Placental pericyte (primary cell): ENCODE data around the gene SLC5A12.

GRCh38 chr11:20035217-20035617 is 125.1 kb downstream of the DBX1 start:
- CAGE, long polyA plus RNA = no peak

DNA sequence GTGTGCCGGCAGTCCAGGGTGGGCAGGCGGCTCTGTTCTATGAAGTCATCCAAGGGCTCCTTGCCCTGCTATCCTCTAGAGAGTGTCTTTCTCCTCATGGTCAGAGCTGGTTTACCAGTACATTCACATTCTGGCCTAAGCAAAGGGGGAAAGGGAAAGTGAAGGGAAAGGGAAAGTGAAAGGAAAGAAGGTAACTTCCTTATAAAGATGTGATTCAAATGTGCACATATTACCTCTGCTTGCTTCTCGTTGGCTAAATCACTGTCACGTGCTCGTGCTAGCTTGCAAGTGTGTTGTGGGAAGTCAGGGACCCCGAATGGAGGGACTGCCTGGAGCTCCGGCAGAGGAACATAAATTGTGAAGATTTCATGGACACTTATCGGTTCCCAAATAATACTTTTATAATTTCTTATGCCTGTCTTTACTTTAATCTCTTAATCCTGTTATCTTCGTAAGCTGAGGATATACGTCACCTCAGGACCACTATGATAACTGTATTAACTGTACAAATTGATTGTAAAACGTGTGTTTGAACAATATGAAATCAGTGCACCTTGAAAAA is 2.7 kb upstream of the HTATIP2 start:
- CAGE, long polyA plus RNA = no peak

DNA sequence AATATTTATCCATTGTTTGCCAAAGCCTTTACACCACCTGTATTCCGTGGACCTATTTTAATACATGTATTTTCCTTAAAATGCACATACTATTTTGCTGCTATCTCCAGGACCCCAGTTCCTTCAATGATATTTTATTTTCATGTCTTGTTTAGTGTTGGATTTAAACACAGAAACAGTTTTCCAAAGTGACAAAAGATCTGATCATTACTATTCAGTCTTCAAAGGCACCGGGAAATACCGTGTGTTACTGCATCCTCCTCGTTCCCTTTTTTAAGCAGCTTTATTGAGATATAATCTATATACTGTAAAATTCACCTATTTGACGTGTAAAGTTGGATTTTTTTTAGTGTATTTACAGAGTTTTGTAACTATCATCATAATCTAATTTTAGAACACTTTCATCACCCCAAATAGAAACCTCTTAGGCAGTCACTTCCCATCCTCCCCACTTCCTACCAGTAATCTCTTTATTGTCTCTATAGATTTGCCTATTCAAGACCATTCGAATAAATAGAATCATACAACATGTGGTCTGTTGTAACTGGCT is 1.4 kb downstream of the ANO5 start:
- CAGE, long polyA plus RNA = no peak

DNA sequence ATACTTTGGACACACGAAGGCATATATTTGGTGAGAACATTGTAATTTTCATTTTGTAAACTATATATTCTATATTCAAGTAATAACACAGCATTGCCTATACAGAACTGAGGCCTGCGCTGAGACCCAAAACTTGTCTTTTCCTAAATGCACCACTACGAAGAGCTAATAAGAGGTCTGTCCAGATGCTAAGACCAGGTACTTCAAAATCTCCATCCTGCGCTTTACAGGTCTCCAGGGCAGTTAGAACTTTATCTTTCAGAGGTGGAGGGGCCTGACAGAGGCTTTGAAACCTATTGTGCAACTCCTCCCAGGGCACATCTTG is 1.1 kb downstream of the FANCF start:
- CAGE, long polyA plus RNA = no peak

- CAGE, long polyA plus RNA = no peak
Observed at GRCh38 chr11:22625900-22626157, 206 bp upstream of the FANCF start.

GRCh38 chr11:22785268-22785467 is 44.4 kb downstream of the SVIP start:
- CAGE, long polyA plus RNA = no peak

GRCh38 chr11:24864661-24864907 is 367.7 kb downstream of the LUZP2 start:
- CAGE, long polyA plus RNA = no peak

GRCh38 chr11:26597125-26597428 is 25.0 kb upstream of the MUC15 start:
- CAGE, long polyA plus RNA = no peak

DNA sequence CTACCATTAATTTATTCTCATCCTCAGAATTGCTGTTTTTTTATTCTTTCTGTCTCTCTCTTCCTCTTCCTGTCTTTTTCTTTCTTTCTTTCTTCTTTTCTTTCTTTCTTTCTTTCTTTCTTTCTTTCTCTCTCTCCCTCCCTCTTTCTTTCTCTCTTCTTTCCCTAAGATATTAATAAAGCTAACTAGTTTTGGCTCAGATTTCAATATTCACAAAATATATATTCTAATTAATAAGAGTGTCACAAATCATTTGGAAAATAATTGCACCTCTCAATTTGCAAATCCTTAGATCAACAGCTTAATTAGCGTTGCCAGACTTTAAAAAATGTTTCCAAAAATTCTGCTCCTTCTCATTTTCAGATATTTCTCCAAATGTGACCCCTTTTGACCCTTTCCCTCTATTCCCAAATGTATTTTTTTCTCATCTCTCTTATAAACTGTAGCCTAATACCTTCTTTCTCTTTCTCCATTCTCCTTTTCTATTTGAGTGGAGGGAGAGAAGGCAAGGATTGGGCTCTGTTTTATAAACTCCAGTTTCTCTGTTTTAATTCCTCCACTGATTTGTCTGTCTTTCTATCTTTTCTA is 52.7 kb downstream of the SLC5A12 start:
- CAGE, long polyA plus RNA = no peak

GRCh38 chr11:26721819-26722383 is at the start of gene SLC5A12:
TSS of gene SLC5A12 (minus strand) at chr11:26722060.
- CAGE, long polyA plus RNA = no peak

DNA sequence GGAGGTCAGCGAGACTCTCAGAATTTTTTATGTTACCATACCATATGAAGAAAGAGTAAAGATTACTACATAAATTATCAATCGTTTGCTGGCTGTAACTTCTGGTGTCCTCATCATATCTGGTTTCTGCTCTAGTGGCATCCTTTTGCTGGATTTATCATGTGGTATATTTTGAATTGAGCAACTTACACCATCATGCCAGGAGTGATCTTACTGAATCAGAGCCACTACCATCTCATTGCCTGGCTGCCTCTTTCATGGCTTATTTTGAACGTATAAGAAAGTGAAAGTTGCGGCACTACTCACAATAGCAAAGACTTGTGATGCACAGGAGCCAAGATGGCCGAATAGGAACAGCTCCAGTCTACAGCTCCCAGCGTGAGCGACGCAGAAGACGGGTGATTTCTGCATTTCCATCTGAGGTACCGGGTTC is 29.1 kb upstream of the FIBIN start:
- CAGE, long polyA plus RNA = no peak

DNA sequence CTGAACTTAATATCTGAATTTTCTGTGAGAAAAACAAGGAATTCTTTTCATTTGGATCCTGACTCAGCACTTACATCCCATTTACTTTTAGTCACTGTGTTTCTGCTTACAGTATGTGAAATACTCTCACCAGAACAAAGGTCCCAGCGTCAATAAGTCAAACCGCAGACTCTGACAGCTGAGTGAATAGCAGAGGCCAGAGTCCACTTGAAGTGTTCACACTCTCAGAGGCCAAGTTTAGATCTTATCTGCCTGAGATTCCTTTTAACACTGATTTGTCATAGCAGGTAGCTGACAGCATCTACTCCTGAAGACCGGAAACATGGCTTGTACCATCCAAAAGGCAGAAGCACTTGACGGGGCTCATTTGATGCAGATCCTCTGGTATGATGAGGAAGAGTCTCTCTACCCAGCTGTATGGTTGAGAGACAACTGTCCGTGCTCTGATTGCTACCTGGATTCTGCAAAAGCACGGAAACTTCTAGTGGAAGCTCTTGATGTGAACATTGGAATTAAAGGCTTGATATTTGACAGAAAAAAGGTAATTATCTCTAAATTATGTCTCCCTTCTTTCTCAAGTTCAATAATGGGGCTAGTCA is 14.6 kb downstream of the BBOX1 start:
- CAGE, long polyA plus RNA = no peak

DNA sequence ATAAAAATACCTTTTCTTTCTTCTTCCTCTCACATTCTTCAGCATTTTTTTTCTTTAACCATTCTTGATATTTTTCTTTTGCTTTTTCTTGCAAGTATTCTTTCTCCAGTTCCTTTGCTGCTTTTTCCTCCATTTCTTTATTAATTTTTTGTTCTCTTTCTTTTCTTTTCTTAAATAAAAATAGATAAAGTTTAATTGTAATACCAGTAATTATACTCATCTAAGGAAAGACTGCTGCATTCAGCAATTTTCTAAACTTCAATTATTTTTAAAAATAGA is 21.7 kb downstream of the CCDC34 start:
- CAGE, long polyA plus RNA = no peak

DNA sequence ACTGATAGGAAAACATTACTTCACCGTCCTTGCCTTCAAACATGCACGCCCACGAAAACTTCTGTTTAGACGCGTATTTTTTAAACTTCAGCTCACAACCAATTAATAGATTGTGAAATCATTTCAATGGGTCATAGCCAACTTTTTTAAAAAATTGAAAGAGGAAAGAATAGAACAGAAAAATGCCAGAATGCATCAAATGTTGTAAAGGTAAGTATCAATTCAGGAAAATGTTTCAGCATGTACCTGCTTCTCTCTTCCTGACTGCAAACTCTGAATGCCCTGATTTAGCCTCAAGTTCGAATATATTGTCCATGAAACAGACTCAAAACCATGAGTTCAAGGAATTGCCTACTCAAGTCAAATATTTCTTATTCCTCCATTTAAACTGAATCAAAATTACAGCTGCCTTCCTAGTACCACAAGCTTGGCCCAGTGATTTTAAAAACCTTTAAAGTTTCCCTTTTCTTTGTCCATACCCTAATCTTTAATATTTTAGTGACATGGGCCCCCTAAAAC is 50.2 kb downstream of the LGR4 start:
- CAGE, long polyA plus RNA = no peak

DNA sequence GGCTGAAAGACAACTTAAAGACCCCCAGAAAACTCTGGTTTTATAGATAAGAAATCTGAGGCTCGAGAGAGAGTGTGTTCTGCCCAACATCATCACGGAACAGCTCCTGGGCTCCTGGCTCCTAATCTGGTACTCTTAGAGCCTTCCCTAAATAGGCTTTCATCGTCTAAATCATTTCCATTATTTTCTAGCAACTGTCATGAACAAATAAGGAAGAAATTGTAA is 1.7 kb upstream of the LGR4 start:
- CAGE, long polyA plus RNA = no peak

DNA sequence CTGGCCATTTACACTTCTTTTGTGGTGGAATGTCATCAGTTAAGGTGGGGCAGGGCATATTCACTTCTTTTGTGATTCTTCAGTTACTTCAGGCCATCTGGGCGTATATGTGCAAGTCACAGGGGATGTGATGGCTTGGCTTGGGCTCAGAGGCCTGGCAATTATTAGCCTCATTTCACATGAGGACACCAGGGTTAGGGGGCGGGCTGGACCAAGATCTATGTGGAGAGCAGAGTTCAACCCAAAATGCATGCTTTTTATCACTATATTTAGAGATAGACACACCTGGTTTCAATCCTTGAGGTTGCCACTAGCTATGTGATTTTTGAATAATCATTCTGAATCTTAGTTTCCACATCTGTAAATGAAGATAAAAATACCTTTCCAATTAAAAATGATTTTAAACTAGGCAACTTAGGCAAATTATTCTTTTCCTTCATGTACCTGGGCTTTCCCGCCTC is 65.5 kb downstream of the BDNF start:
- CAGE, long polyA plus RNA = no peak

- CAGE, long polyA plus RNA = no peak
Observed at GRCh38 chr11:27718848-27719609, 18.8 kb upstream of the BDNF start.

GRCh38 chr11:27719620-27719990 is 19.4 kb upstream of the BDNF start:
- CAGE, long polyA plus RNA = no peak

DNA sequence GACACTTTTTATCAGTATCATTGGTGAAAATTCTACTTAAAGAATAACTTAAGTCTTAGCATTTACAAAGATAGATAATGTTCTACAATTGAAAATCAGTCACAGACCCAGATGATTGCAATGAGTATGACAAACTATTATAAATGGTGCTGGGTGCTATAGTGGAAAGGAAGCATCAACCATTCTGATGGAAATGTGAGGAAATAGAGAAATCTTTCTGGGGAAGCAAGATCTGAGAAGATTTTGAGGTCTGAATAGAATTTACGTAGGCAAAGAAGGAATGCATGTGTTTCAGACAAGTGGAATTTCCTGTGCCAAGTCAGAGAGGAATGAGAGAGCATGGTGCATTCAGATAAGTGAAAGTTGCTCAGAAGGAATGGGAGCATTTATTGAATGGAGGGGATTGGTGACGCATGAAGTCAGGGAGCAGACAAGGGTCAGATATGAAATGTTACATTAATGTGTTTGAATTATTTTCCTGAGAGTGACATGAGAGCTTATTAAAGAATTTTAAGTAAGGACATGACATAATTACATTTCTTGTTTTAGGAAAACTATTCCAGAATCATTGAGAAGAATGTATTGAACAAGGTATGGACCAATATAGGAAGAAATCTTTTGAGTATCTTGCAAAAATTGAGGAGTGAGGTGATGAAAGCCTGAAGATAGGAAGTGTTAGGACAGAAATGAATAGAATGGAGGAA is 725.5 kb downstream of the METTL15 start:
- CAGE, long polyA plus RNA = no peak

DNA sequence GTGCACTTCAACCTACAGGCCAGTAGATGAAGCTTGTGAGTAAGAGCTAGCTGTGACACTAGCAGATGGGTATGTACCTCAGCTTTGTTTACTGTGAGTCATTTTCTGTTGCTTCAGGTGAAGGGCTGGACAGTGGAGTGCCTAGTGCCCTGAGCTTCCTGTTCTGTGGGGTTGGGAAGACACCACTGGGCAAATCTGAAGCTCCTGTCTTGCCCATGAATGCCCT is 755.8 kb downstream of the KCNA4 start:
- CAGE, long polyA plus RNA = no peak